Mesenteric fat pad (tissue), 1 donor: ENCODE measurements around a stretch of chr14.

- PRO-cap: no peak
These were observed 42.2 kb downstream of the WDR25 start for GRCh38 chr14:100418535-100418828.

- PRO-cap: no peak
These were observed 52.9 kb upstream of the BEGAIN start for GRCh38 chr14:100640144-100640470.

DNA sequence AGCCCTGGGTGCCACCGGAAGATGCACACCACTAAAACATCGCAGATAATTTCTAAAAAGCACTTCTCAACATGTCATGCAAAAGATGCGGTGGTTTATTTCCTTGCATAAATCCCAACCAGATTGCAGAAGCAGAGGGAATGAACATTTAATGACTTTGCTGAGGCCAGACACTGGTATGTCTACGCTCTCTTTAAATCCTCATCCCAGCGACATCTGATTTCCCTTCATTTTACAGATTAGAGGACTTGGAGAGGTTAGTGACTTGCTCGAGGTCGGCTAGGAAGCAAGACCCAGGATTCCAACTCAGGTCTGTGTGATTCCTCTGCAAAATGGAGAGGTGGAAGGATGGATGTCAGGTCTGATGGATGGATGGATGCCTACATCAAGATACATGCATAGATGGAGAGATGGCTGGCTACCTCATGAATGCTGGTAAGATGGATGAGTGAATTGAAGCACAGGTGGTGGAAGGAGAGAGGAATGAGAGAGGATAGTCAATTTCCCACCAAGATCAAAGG lies 3.2 kb upstream of the RTL1 start:
- PRO-cap: no peak

DNA sequence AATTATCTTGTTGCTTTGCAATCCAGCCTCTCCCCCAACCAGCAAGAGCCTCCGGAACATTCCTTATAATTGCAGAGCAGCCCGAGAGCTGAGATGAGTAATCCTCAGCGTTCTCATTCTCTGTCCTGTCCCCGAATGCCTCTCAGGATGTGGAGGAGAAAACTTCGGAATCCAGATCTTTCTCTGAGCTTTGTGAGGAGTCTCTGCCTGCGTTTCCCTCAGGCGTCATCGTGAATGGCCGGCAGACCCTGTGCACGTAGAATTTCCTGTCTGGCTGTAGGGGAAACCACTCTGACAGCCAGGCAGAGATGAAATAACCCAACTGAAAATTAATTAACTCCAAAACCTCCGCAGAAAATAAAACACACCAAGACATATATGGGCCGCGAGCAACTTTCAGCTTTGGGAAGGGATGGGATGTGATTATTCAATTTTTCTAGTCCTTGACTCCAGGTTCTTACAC lies 360.6 kb upstream of the PPP2R5C start:
- PRO-cap: no peak

- PRO-cap: no peak
These were observed 265.1 kb upstream of the PPP2R5C start for GRCh38 chr14:101496338-101496929.

GRCh38 chr14:101558848-101559443 lies 202.6 kb upstream of the PPP2R5C start:
- PRO-cap: no peak

GRCh38 chr14:101689764-101690242 lies 71.7 kb upstream of the PPP2R5C start:
- PRO-cap: no peak

DNA sequence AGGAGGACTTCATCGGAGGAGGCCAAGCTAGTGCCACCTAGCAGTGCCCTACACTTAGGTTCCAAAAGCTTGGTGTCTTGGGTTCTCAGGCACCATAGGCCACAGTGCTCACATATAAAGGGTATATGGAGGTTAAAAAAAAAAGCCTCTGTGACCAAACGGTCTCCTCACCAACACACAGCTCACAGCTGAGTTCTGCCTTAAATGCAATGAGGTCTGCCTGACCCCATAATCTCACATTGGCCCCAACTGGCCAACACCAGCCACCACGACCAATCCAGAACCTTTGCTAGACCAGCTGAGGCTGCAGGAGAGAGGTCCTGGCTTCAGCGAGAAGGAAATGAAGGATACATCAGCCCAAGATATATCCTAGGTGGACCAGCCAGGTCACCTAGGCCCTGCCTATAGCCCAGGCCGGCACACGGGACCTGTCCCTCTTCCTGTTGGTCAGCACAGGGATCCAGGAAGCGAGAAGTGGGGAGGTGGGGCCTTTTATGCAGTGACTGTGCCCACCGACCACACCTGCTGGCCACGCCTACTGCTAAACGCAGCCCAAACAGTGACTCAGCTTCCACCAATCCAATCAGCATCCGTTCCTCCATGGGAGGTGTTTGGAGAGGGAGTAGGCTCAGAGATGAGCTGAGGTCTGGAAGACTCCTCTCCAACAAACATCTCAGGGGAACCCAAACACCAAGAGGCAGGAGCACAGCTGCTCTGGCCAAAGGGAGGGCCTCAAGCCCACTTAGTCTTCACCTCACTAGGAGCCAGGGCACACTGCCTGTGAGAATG lies 51.5 kb upstream of the PPP2R5C start:
- PRO-cap: no peak

DNA sequence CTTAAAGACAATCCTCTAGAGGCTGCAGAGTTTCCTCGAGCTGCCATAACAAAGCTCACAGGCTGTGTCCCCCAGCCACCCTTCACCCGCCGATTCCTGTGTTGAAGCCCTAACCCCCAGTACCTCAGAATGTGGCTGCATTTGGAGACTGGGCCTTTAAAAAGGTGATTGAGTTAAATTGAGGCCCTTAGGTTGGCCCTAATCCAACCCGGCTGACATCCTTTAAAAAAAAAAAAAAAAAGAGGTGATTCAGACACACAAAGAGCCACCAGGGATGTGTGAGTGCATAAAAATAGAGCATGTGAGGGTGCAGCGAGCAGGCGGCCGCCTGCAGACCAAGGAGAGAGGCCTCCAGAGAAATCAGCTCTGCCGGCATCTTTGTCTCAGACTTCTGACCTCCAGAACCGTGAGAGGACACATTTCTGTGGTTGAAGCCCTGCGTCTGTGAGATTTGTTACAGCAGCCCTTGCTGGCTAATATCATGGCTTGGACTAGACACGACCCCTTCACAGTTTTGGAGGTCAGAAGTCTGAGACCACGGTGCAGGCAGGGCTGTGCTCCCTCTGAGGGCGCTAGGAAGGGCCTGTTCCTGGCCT lies 44.1 kb upstream of the PPP2R5C start:
- PRO-cap: no peak

DNA sequence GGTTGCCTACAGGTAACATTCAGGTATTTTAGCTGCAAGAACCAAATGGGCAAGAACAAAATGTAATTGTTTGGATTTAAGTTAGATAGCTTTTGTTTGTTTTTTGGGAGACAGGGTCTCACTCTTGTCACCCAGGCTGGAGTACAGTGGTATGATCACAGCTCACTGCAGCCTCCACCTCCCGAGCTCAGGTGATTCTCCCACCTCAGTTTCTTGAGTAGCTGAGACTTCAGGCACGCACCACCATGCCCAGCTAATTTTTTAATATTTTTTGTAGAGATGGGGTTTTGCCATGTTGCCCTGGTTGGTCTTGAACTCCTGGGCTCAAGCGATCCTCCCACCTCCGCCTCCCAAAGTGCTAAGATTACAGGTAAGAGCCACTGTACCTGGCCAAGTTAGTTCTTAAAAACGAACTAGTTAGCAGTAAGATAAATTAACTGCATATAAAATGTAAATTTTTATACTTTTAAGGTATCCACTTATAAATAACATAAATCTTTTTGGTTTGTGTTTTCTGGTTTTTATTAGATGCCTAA lies 49.8 kb downstream of the PPP2R5C start:
- PRO-cap: no peak

DNA sequence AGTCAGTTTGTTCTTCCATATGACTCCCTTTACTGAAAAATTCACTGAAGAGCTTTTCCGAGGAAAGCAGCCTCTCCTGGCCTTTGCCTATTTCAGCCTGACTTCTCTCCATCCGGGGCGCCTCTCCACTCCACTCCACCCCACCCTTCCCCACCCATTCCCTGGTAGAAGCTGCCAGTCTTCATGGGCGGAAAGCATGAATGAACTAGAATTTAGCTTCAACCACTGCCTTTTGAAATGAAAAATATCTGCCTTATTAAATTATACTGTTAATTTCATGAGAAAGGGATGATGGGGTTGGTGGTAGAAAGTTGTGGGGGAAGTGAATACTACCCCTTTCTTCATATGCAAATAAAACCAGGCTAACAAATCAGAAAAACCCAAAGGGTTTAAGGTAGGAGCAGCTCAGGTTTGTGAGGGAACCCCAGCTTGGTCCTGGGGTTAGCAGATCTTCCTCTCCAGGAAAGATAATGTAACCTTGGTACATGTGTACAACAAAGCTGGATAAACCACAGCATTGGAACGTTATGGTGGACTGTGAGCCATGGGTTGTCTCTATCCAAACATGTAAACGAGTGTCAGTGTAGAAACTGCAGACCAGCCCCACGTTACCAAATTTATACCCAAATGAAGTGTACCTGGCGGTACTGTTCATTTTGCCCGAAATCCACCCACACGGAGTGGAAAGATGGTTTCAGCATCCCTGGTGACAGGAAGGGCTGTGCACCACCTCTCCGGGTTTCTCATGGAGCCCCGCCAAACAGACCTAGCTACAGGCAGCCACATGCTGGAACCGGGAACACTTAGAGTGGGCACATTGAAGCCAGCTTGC lies 84.0 kb downstream of the PPP2R5C start:
- PRO-cap: no peak

DNA sequence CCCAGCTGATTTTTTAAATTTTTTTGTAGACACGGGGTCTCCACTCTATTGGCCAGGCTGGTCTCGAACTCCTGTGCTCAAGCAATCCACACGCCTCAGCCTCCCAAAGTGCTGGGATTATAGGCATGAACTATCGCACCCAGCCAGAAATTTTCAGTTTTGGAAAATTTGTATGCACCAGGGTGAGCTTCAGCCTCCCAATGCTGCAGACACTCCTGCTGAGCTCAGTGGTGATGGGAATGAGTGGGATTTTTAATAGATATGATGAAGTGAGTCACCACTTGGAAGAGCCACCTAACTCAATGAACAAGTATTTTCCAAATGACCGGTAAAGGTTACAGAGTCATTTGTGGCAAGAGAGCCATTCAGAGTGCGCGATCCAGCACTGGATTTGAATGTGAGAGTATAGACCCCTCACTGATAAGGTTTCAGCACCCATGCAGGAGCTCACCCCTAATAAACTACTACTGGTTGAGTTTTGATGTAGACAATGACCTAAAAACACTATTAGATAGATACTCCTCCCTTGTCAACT lies 100.6 kb downstream of the PPP2R5C start:
- PRO-cap: no peak

DNA sequence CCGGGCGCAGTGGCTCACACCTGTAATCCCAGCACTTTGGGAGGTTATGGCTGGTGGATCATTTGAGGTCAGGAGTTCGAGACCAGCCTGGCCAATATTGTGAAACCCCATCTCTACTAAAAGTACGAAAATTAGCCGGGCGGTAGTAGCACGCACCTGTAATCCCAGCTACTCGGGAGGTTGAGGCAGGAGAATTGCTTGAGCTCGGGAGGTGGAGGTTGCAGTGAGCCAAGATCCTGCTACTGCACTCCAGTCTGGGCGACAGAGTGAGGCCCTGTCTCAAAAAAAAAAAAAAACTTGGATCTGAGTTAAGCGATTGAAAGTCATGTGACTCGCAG lies 52.8 kb upstream of the DYNC1H1 start:
- PRO-cap: no peak

DNA sequence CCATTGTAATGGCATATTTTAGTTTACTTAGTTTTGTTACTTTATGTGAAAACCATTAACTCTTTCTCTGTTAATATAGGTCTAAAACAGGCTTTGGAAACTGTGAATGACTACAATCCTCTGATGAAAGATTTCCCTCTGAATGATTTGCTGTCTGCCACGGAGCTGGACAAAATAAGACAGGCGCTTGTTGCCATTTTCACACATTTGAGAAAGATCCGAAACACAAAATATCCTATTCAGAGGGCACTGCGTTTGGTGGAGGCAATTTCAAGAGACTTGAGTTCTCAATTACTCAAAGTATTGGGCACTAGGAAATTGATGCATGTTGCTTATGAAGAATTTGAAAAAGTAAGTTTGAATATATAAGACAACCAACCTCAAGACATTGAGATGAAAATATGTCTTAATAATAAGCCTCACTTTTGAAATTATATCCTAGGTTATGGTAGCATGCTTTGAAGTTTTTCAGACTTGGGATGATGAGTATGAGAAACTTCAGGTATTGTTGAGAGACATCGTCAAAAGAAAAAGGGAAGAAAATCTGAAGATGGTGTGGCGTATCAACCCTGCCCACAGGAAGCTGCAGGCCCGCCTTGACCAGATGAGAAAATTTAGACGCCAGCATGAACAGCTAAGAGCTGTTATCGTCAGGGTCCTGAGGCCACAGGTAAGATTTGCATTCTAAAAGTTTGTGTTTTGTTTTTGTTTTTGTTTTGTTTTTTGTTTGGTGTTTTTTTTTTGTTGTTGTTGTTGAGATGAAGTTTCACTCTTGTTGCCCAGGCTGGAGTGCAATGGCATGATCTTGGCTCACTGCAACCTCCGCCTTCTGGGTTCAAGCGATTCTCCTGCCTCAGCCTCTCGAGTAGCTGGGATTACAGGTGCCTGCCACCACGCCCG lies 18.8 kb downstream of the DYNC1H1 start:
- PRO-cap: no peak

- PRO-cap: no peak
These were observed 23.3 kb downstream of the HSP90AA1 start for GRCh38 chr14:102063508-102063998.

- PRO-cap: no peak
These were observed 2.6 kb downstream of the HSP90AA1 start for GRCh38 chr14:102084247-102084584.

DNA sequence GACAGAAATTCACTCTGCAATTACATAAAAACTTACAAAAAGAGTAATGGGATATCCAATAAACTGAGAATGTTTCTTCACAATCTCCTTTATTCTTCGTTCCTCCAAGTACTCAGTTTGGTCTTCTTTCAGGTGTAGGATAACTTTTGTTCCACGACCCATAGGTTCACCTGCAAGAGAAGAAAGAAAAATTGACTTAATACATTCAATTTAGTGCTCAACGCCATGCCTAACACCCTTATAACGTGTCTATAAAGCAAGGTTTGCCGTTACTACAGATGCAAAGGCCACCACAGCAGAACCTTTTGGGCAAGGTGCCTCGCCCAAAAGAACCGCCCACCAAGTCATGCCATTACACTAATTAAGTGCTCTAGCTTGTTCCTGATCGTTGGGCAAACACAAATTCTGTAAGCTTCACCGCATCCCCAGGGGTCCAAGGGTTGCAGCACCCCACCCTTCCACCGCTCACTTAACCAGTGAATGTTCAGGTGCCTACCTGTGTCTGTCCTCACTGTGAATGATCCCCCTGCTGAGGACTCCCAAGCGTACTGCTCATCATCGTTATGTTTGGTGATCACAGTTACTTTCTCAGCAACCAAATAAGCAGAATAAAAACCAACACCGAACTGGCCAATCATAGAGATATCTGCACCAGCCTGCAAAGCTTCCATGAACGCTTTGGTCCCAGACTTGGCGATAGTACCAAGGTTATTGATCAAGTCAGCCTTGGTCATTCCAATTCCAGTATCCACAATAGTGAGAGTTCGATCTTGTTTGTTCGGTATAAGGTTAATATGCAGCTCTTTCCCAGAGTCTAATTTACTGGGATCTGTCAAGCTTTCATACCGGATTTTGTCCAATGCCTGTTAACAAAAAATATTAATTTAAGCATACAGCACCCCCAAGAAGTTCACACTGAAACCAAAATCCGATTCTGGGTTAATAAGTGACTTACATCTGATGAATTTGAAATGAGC lies 1.3 kb downstream of the HSP90AA1 start:
- PRO-cap: no peak

DNA sequence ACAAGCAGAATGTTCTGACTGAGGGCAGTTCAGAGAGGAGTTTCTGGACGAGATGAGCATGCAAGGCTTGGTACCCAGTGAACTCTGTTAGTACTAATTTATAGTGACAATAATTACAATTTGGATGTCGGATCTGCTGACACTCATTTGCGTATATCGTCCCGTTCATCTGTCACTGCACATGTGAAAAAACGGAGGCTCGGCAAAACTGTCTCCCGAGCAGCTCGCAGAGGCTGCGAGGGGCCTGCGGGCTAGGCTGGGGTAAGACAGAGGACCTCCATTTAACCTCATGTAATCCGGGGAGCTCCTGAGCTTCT lies 275 bp downstream of the CINP start:
- PRO-cap: no peak

DNA sequence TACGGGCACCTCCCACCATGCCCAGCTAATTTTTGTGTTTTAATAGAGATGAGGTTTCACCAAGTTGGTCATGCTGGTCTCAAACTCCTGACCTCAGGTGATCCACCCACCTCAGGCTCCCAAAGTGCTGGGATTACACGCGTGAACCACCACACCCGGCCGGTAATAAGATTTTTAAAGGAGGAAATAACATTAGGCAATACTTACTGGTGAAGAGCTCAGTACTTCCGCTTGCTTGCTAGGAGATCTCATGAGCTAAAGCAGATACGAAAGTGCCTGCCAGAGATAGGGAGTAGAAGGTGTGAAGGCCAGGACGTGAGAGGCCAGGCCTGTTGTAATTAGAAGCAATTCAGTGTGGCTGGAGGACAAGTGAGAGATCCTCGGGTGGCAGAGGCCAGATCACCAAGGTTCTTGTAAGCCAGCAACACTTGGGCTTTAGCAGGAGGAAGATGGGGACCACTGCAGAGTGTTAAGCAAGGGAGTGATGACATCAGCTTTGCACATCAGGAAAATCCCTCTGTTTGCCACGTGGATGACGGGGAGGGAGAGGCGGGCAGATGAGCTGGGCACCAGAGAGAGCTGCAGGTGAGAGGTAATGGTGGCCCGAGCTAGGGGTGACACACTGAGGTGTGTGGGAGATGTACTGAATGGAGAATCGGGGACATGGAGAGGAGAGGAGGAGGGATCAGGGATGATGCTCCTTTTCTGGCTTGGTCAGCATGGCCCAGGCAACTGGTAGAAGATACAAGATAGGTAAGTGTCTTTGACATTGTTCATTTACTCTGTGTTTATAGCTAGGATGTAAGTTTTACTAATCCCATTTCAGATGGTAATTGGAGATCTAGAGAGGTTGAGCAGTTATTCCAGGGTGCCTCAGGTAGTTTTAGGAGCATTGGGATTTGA lies 7.7 kb downstream of the TECPR2 start:
- PRO-cap: no peak

- PRO-cap: no peak
These were observed 45.9 kb downstream of the TECPR2 start for GRCh38 chr14:102408260-102409353.